NCI-H460 (cell line): Measurements from ENCODE around the genes HOATZ and NKAPD1.

RAMPAGE:
- cytosol, long total RNA = no peak
- long total RNA = no peak
- nucleus, long total RNA = no peak
Observed at GRCh38 chr11:110264739-110264952, 31.8 kb downstream of the RDX start.

RAMPAGE:
- cytosol, long total RNA = no peak
- long total RNA = no peak
- nucleus, long total RNA = no peak
Observed at GRCh38 chr11:110377030-110377592, 52.6 kb upstream of the FDX1 start.

RAMPAGE:
- cytosol, long total RNA = no peak
- long total RNA = no peak
- nucleus, long total RNA = no peak
Observed at GRCh38 chr11:110431004-110431218, 1.2 kb downstream of the FDX1 start.

DNA sequence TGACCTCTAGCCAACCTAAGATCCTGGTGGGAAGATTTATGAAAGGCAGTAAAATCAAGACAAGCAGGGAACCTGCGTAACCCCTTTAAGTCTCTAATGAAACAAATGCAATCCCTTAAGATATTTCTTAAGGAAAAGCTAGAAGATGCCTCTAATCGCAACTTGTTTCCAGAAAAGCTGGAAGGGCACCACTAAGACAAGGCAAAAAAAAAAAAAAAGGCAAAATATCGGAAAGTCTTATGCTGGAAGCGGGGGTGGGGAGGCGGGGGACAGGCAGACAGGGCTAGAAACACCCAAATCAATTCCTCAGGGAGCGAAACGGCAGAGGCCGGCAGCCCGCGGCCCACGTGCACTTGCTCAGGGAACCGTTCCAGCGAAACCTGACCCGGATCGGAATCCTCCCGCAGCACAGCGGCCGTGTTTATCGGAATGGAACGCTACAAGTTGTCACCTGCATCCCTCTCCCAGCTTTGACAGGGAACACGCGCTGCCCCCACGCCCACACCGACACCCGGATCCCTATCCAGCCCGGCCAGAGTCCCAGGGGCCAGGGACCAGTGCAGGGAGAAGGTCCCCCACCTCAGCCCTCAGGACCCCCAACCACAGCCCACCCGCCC, 1.3 kb downstream of the ARHGAP20 start:
RAMPAGE:
- cytosol, long total RNA = no peak
- long total RNA = no peak
- nucleus, long total RNA = no peak

DNA sequence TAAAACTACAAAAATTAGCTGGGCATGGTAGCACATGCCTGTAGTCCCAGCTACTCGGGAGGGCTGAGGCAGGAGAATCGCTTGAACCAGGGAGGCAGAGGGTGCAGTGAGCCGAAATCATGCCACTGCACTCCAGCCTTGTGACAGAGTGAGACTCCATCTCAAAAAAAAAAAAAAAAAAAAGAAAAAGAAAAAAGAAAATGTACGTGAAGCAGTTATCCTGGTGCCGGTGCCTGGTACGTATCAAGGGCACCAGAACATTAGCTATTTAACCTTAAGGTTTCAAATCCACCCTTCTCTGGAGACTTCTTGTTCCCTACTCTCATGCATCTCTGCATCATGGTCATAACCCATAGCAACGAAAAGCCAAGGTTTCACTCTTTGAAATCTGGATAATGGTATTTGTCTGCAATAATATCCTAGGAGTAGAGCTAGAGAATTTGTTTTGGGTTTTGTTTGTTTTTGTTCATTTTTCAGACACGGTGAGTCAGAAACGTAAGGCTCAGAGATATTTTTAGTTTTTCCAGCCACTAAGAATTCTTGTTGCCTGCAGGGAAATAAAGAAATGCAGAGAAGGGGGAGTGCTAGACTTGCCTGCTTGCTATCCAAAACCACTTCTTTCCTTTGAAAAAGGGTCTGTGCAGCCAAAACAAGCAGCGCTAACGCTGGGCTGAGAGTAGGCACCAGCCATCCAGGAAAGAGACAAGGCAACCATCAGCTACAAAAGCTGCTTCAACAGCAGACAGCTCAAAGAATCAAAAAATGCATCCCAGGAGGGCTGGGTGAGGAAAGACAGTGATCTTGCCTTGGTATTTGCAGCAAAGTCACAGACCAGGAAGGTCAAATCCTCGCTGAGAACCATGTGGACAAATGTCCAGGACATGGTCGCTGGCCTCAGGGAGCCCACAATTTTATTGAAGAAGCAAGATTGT, 25.9 kb downstream of the POU2AF3 start:
RAMPAGE:
- cytosol, long total RNA = no peak
- long total RNA = no peak
- nucleus, long total RNA = no peak

DNA sequence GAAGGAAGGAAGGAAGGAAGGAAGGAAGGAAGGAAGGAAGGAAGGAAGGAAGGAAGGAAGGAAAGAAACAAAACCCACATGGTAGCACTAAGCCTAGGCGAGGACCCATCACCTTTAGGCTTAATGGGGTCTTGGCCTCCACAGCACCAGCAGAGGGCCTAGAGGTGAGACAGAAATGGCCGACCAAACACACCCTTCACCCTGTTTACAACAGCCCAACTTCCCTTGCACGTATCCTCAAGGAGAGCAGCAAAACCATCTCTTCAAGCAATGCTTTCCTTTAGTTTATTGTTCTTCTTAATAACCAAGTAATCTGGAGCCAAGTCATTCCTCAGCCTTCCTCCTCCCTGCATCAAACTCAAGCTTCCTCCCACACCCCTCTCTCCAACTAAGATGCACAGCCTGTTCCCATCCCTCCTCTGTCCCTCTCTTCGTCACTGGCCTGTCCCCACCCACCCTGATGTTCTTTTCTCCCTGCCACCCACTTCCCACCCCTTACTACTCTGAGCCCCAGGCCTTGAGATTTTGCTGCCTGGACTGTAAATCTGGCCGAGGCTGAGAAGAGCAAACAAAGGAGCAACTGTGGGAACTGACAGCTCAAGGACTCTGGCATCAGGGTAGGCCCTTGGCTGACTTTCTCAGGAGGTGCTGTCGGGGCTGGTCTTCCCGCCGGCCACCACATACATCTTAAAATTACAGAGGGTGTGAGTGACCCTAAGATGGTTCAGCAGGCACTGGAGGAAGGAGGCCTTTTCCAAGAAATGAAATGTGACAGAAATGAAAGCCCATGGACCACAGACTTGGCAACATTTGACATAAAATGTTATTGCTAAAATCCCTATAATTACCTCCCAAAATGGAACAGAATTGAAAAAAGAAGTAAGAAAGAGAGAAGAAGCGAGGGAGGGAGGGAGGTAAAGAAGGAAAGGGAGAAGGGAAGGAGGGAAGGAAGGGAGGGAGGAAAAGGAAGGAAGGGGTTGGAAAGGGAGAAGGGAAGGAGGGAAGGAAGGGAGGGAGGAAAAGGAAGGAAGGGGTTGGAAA, 25.8 kb downstream of the POU2AF1 start:
RAMPAGE:
- cytosol, long total RNA = no peak
- long total RNA = no peak
- nucleus, long total RNA = no peak

DNA sequence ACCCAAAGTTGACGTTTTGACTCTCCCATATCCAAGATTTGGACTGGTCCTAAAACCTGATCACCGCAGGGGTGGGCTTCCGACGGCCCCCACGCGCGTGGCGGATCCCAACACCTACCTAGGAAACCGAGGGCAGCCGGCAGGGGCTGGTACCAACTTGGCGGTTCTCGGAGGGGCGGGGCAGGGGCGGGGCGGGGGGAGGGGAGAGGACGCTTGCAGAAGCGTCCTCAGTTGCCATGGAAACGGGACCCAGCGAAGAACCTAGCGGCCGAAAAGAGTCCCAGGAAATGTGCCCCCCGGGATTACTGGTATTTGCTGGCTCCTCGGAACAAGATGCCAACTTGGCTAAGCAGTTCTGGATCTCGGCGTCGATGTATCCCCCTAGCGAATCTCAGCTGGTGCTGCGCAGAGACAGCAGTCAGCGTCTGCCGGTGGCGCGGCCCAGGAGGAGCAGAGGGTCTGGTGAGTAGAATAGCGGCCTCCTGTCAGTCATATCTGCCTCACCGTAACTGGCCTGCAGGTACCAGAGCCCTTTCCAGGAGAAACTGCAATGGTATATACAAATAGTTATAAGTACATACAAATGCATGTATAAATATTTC, at the start of gene HOATZ:
Gene HOATZ (plus strand): TSS at position 230 of the 602 bp plus-strand sequence.
RAMPAGE:
- cytosol, long total RNA = no peak
- long total RNA = no peak
- nucleus, long total RNA = no peak

DNA sequence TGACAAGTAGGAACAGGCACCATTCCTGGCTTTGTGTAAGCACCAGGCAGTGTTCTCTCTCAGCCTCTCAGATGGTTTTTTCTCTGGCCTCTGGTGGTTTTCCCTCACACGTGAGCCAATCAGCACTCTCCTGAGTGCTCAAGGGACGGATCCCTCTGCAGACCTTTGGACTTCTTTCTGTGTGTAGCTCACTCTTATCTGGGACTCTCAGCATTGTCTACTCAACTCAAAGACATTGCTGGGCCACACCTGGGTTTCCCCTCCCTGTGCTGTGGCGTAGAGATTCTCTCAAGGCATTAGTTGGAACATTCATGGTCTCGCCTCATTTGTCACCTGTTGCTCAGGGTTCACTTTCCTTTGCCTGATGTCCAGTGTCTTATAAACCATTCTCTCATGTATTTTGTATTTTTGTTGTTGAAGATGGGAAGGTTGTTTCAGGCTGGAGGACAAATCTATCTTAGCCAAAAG, 21.4 kb downstream of the SIK2 start:
RAMPAGE:
- cytosol, long total RNA = no peak
- long total RNA = no peak
- nucleus, long total RNA = no peak

DNA sequence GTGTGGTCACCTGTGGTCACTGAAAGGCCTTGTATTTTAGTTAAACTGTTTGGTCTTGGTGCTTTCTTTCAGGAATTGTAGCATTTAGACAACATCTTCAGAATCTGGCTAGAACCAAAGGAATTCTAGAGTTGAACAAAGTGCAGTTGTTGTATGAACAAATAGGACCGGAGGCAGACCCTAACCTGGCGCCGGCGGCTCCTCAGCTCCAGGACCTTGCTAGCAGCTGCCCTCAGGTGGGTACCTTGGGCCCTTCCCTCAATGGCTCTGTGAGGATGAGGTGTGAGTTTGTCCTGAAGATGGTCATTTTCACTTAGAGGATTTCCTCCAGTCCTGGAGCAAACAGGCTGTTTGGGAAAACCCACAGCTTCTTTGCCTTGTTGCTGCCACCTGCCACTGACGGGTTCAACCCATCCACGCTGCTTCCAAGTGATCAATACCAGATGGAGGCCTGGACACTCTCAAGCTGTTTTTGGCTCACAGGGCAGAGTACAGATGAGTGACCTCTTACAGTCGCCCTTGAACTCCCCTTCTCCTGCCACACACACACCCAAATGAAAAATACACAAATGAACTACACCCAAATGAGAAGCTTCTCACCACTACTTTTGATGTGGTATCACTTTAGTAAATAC, 45.2 kb downstream of the PPP2R1B start:
RAMPAGE:
- cytosol, long total RNA = no peak
- long total RNA = no peak
- nucleus, long total RNA = no peak

DNA sequence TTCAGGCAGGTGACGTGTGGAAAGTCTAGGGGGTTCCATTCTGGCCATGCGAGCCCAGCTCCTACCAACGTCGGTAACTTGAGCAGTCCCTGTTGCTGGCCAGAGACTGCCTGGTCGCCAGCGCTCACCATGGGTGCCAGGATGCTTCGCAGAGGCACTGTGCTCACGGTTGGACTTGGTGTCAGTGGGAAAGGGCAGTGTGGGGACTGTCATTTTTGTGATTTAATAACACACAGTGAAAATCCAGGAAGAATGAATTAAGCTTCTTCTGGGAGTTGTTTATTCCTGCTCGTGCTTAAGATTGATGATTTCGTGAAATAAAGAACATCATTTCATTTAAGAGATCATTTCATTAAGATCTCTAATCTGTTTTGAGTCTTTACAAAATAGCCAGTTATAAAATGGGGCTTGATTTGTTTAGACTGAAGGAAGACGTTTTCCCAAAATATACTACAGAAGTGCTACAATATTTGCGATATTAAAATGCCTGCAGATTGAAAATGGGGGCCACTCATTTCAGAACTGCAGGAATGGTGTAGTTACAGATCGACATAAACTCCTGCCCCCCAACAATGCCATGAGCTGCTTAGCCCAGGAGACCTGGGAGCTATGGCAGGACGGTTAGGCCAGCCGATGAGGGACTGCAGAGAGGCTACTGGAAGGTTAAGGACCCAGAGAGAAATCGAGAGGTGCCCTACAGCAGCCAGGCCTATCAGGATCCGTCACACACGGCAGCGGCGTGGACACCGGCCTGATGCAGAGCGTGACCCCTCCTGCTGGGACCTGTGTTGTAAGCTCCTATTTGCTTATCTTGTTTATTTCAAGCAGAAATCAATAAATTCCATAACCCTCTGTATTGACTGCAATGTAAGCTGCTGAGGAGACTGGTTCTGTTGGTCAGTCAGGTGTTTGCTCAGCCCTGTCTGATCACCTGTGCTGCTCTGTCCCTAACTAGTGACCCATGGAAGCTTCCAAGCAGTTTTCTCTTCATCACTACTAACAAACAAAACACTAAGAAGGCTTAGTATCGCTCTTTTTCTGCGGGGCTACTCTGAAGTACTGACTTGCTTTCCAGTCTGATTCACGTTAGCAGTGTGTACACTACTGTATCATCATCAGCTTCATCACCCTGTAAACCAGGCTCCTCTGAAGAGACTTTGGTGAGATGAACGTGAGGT, 40.1 kb downstream of the PPP2R1B start:
RAMPAGE:
- cytosol, long total RNA = no peak
- long total RNA = no peak
- nucleus, long total RNA = no peak

GRCh38 chr11:111736423-111736839, 29.8 kb downstream of the PPP2R1B start:
RAMPAGE:
- cytosol, long total RNA = no peak
- long total RNA = no peak
- nucleus, long total RNA = no peak

RAMPAGE:
- cytosol, long total RNA = no peak
- long total RNA = no peak
- nucleus, long total RNA = no peak
Observed at GRCh38 chr11:111922718-111923111, 4.0 kb downstream of the C11orf52 start.

DNA sequence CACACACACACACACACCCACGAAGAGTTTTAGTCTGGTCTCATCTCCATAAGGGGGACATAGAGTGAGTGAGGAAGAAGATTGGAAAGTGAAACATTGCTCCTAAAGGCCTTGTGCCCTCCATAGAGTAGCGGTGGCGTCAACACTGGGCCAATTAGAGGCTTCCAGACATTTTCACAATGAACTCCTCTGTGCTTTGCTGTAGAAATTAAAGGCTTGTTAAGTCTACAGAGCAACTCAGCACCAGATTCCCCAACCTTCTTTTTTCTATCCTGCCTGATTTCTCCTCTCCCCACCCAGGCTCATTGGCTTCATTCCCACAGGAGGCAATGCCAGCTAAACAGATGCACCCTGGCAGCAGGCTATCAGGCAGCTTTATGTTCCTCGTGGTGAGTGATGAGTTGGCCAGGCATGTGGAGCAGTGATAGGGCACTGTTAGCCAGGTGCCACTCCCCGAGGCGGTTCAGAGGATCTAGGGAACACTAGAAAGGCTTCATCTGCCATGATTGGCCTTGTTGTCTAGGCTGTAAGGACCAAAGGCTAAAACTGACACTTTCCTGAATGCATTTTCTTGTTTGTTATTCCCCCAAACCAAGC, 4.8 kb downstream of the DIXDC1 start:
RAMPAGE:
- cytosol, long total RNA = no peak
- long total RNA = no peak
- nucleus, long total RNA = no peak

DNA sequence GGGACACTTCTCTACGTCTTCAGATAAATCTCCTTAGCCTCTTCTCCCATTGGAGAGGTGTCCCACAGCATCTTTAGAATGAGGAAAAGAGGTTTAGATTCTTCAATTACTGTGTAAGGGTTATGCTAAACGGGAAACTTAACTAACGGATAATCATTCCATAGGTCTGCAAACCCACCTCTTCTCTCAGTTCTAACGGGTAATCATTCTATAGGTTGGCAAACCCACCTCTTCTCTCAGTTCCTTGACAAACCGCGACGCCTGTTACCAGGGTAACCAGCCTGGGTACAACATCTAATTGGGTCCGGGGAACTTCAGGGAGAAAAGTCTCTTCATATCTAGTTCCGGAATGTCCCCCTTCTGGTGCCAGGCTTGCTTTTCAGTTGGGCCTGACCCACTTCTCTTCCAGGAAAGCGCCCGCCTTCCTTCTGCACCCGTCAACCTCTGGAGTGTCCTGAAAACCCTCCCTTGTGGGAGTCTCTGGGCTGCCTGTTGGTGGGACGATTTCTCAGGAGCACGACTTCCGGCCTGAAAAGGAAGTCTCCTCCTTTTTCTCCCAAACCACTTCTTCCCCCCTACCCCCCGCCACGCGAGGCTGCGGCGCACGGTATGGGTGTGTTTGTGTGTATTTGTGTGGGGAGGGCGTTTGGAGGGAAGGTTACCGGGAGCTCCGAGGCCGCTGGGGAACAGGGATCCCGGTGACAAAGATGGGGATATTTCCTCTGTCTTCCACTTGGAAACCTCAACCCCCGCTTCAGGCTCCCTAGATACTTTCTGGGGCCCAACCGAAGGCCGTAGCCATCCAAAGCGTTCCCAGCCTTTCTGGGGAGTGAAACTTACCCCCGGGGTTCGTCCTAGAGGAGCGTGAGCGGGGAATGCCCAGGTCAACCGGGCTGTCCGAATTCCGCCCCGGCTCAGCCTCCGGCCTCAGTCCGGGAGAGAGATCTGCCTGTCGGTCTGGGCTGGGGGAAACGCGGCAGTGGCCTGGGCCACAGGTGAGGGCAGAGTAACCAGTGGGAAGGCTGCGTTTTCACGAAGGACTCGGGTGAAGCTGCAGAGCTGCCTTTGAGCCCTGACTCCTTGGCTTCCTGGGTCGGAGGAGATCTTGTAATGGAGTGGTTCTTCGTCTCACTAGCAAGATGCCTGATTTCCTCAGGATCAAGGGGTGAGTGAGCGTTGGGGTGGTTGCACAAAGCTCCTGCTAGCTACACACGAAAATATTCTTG, at the start of gene NKAPD1:
Gene NKAPD1 (plus strand): TSS at position 548 of the 1,226 bp plus-strand sequence.
RAMPAGE:
- cytosol, long total RNA = start-site peak on the minus strand centred at position 269 of the sequence, 47 bp wide, 28 and 24 reads in 2 replicates; start-site peak on the plus strand centred at position 592 of the sequence, 18 bp wide, 25 and 95 reads in 2 replicates
- long total RNA = start-site peak on the minus strand centred at position 276 of the sequence, 41 bp wide, 32 and 42 reads in 2 replicates; start-site peak on the plus strand centred at position 573 of the sequence, 39 bp wide, 46 and 51 reads in 2 replicates
- nucleus, long total RNA = start-site peak on the plus strand centred at position 574 of the sequence, 37 bp wide, 202 and 53 reads in 2 replicates

RAMPAGE:
- cytosol, long total RNA = no peak
- long total RNA = no peak
- nucleus, long total RNA = no peak
Observed at GRCh38 chr11:112152823-112153430, 11.0 kb downstream of the IL18 start.

DNA sequence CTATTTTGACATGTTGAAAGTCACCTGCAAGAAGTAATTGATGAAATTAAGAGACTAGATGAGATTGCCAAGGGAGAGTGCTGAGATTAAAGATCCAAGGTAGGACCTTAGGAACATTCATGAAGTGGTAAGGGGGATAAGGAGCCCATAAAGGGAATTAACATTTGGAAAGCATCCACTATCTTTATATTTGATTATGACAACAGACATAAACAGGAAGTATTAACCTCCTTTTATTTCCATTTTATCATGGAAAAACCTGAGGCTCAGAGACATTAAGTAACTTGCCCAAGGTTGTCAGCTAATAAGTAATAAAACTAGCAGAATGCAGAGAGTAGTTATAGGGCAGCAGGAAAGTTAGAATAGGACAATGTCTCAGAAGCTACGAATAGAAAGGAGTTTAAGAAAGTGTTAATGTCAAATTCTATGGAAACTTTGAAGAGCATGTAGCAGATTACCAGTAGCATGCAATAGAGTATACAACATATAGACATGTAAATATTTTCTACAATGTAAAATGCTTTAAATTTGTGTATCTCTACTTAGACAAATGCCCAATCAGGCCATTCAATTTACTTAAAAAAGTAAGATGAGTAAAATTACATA, 1.3 kb downstream of the BCO2 start:
RAMPAGE:
- cytosol, long total RNA = no peak
- long total RNA = no peak
- nucleus, long total RNA = no peak

DNA sequence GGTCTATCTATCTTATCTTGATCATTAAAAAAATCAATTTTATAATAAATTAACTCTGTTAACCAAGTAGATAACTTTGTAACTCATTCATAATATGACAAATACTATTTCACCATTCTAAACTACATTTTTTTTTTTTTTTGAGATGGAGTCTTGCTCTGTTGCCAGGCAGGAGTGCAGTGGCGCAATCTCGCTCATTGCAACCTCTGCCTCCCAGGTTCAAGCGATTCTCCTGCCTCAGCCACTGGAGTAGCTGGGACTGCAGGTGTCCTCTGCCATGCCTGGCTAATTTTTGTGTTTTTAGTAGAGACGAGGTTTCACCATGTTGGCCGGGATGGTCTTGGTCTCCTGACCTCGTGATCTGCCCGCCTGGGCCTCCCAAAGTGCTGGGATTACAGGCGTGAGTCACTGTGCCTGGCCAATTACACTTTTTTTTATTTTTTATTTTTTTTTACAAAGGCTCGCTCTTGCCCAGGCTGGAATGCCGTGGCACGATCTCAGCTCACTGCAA, 19.8 kb downstream of the BCO2 start:
RAMPAGE:
- cytosol, long total RNA = no peak
- long total RNA = no peak
- nucleus, long total RNA = no peak

DNA sequence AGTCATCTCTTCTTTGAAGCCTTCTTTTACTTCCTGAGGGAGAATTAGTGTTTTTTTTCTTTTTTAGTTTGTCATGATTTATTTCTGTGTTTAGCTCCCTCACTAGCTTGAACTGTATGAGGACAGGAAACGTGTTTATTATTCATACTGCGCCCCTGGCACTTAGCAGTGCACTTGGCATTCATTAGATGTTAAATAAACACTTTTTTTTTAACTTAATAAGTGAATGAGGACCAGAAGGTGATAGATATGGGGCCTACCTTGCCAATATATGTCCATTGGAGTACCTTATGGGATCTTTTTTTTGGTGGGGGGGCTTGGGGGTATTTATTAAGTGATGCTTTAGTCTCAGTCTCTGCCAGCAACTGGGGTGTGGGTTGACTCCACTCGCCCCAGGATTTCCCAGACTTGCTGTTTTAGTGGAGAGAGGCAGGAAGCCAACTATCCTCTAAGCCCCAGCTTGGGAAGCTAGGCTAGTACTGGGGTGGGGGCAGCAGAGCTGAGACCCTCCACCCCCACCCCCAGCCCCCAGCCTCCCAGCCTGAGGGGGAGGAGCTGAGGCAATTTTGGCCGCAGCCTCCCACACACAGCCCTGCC, 4.6 kb upstream of the PTS start:
RAMPAGE:
- cytosol, long total RNA = no peak
- long total RNA = no peak
- nucleus, long total RNA = no peak

DNA sequence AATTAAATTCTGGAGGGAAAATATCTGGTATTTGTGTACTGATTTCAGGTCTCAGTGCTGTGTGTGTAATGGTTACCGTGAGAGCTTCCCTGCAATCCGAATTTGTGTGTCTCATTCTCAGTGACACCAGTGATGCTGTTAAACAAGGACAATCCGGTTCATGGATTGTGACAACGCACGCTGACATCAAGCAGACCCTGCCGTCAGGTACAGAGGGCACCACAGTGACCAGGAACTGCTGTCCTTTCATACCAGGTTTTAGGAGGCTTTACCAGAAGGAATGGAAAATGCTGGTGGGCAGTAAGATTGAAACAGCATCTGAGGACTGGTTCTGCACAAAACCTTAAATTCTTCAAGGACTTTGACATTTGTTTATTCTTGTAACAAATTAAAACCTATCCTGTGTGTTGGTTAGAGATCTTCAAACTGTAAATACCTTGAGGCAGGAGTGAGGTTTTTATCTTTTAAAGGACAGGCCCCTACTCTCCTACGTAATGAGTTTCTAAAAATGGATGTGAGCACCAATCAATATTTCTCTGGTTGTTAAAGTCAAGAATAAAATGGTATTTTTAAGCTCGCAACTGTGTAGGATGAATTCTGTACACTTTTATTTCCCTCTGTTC, 30.6 kb upstream of the PLET1 start:
RAMPAGE:
- cytosol, long total RNA = no peak
- long total RNA = no peak
- nucleus, long total RNA = no peak

DNA sequence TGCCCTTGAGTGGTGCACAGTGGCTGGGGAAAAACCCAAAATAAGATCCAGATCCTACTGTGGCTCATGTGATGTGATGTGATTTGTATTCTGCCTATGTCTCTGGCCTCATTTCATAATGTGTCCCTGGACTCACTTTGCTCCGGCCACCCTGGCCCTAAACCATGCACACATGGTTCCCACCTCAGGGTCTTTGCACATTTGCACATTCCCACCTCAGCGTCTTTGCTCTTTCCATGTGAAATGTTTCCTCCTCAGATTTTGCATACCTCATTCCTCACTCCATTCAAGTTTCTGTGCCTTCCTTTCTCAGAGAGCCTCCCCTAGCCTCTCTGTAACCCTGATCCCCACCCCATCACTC, 208.0 kb upstream of the PLET1 start:
RAMPAGE:
- cytosol, long total RNA = no peak
- long total RNA = no peak
- nucleus, long total RNA = no peak